AG09319 (cell line): ENCODE results near the gene AP1G1.

DNA sequence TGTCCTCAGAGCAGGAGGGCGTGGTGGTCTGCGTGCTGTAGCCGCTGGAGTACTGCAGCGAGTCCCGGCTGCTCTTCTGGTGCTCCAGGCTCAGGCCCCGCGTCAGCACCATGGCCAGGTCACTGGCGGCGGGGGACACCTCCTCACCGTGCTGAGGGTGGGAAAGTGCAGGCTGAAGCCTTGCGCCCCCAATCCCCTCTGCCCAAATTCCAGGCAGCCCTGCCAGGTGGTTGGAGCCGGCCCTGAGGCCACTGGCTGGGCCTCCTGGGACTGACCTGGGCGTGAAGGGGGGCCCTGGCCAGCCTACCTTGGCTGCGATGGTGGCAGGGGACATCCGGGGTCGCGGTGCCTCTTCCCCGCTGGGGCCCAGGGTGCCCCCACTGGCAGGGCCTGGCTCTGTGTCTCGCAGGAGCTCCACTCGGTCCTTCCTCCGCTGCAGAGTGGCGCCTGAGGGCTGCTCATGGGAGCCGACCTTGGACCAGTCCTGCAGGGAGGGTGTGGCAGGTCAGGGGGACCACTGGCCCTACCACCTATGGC lies 18.3 kb downstream of the IL34 start:
- RRBS = no CpG with 5 or more reads among the region's 23 CpGs

DNA sequence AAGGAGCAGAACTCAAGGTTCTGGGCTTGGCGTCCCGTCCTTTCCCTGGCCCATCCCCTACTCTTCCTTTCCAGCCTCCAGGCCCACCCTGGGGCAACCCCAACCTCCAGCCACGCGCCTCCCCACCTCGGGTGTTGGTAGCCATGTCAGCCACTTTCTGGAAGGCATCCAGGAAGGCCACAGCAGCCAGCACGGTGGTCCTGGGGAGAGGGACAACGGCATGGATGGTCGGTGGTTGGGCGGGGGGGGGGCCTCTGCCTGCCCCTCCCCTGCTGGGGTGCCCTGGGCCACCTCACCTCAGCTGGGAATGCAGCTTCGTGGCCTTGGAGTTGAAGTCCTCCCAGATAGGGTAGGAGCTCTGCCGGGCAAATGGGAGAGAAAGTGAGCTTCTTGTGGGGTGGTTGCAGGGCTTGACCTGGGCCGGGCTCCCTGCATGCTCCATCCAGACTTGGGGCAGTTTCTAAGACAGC lies 5.2 kb downstream of the MTSS2 start:
- RRBS = 69% methylated on average over 2 of the region's 12 CpGs

GRCh38 chr16:70692303-70693067 lies 6.6 kb upstream of the MTSS2 start:
- RRBS = 71% methylated on average over 4 of the region's 19 CpGs

GRCh38 chr16:70696655-70697844 lies 11.2 kb upstream of the MTSS2 start:
- RRBS = 75% methylated on average over 2 of the region's 28 CpGs

DNA sequence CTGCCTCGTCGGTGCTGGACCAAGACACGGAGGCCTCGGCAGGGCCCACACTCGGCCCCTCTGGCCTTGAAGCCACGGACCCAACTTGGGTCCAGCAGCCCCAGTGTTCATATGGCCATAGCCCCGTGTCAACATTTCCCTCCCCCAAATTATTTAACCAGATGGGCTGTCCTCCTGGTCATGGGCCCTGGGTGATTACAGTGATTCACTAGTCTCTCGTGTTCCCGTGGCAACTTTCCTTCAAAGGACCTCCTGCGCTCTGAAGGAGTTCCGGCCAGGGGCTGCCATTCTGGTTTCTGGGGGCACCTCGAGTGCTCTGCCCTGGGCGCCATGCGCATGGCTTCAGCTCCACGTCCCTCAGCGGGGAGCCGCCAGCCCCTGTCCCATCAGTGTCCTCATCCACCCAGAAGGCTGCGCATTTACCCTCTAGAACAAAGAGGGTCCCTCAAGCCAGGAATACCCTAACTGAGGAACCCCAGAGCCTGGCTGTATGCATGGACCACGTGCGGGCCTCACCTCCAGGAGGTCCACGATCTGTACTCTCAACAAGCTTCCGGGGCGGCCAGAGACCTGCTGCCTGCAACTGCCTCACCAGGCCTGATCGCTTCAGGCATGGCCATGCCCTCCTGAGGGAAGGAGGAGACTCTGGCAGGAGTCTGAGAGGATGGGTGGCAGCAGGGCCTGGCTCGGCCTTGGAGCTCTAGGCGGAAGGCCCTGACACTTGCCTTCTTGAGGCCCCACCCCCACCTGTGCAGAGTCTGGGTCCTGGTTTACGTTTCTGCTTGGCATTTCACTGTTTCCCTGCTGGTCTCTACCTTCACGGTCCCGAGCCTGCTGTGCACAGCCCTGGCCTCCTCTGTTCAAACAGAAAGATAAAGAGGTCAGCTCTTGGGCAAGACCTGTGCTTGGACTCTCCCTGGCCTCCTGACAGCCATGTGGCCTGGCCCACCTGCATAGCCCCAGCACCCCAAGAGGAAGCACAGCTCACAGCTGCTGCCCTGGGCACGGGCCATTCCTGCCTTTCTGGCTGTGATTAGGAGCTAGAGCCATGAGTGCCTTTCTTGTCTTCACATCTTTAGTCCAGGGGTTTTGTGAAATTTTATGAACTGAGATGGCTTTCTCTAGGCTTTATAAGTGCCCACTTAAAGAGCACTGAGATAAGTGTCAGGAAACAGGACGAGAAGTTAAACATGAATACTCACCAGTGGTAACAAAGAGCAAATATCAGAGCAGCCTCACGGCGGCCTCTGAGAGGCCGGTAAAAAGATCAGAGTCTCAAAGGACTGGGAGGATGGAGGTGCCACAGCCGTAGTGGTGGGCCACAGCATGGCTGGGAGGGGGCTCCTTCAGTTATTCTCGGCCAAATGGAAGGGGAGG lies 25.3 kb upstream of the MTSS2 start:
- RRBS = no CpG with 5 or more reads among the region's 36 CpGs

GRCh38 chr16:70753186-70753791 lies 47.7 kb downstream of the VAC14 start:
- RRBS = 63% methylated on average over 1 of the region's 9 CpGs

- RRBS = no CpG with 5 or more reads among the region's 1 CpG
These were observed 26.2 kb downstream of the TLE7 start for GRCh38 chr16:71415620-71416090.

DNA sequence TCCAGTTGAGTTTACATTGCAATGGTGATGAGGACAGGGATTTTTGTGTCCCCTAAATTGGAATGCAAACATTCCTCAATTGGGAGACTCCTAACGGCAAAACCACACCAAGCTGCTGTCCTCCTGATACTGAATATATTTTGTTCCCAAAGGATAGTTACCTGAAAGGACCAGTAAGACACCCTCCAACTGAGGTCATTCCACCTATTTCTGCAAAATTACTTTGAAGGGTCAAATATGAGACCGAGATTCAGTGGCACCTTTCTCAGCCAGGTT lies 16.3 kb upstream of the TAT start:
- RRBS = no CpG with 5 or more reads among the region's 2 CpGs

DNA sequence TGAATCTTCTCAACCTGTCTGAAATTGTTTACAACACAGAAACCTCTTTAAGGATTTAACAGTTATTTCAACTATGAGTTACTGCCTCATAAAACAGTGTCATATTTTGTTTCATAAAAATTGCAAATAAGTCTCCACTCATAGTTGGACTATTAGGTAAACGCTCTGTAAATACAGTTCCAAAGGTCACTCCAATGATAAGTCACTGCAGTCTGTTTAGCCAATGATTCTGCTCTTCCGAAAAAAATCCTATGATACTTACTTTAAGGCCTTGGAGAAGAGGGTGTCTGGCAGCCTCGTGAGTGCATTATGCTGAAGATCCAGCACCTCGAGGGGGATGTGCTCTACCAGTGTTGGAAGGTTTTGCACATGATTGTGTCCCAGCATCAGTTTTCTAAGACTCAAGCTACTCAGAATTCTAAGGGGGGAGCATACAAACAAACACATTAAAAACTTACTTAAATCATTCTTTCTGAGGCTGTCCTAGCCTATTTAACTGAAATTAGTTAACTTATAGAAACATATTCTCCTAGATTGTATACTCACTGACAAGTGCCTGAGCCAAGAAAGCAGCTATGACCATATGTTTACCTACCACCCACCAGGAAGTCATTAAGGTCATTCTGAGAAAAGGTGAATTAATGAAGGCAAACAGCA lies 41.1 kb downstream of the MARVELD3 start:
- RRBS = no CpG with 5 or more reads among the region's 4 CpGs

- RRBS = under 1% methylated on average over 14 of the region's 43 CpGs
These were observed 585 bp downstream of the AP1G1 start for GRCh38 chr16:71807918-71808579.

DNA sequence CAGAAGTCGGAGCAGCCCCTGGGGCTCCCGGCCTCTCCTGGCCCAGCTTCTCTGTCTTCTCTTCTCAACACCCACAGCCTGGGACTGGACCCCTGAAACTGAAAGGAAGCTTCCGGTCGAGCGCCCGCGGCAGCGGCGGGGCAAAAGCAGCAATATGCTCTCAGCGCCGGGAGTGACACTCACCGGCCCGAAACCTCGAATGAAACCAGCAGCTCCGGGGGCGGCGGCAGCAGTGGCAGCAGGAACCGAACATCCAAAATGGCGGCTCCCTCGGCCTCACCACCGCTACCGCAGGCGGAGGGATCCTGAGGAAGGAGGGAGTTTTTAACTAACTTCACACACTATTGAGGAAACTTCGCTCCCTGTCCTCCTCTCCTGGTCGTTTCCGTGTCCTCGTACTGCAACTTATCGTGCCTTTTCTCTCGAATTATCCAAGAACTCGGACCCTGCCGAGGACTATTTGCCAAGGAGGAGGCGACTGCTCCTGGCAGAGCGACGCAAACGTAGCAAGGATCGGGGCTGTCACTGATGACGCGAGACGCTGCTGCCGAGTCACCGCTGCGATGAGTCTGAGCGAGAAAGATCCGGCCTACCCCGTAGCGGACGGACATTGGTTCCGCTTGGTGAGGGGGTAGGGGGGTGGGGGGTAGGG lies at the start of gene AP1G1:
Gene AP1G1 (minus strand): TSS at position 255 of the 652 bp plus-strand sequence.
- RRBS = 1% methylated on average over 11 of the region's 48 CpGs

DNA sequence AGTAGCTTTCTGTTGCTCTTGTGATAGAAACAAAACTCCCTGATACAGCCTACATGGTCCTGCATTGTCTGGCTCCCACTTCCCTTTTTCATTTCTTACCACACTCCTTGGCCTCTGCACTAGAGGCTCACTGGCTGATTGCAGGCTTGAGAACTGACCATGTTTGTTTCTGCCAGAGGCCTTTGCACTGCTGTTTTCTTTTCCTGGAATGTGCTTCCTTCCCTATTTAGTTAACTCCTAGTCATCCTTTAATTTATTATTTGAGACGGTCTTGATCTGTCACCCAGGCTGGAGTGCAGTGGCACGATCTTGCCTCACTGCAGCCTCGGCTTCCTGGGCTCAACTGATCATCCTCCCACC lies 23.8 kb downstream of the IST1 start:
- RRBS = no CpG with 5 or more reads among the region's 3 CpGs

- RRBS = no CpG with 5 or more reads among the region's 4 CpGs
These were observed 13.2 kb downstream of the DHODH start for GRCh38 chr16:72021739-72022110.

DNA sequence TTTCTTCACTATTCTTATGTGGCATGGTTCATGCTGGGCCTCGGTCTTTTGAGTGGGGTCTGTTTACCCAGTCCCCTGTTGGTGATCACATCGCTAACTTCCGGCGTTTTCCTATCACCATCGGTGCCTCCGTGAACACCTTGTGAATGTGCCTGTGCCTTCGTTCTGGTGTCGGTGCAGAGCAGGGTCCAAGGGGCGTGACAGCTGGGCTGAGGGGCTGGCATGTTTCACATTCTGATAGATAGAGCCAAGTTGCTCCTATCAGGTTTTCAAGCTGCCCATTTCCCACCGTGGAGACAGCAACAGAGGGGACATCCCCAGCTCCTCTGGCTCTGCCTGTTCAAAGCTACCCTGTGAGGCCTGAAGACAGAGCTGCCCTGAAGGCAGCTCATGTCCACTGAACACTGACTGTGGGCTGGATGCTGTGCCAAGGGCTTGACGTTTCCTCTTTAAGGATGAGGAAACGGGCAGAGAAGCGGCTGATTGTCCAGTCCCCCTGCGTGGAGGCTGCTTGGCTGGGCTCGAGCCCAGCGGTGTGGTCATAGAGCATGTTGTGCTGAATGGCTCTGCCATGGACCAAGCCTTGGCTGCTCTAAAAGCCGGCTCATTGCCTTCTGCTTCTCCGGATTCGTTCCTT lies 17.0 kb downstream of the DHODH start:
- RRBS = no CpG with 5 or more reads among the region's 19 CpGs

GRCh38 chr16:72056083-72056560 lies 1.8 kb downstream of the HP start:
- RRBS = no CpG with 5 or more reads among the region's 10 CpGs

DNA sequence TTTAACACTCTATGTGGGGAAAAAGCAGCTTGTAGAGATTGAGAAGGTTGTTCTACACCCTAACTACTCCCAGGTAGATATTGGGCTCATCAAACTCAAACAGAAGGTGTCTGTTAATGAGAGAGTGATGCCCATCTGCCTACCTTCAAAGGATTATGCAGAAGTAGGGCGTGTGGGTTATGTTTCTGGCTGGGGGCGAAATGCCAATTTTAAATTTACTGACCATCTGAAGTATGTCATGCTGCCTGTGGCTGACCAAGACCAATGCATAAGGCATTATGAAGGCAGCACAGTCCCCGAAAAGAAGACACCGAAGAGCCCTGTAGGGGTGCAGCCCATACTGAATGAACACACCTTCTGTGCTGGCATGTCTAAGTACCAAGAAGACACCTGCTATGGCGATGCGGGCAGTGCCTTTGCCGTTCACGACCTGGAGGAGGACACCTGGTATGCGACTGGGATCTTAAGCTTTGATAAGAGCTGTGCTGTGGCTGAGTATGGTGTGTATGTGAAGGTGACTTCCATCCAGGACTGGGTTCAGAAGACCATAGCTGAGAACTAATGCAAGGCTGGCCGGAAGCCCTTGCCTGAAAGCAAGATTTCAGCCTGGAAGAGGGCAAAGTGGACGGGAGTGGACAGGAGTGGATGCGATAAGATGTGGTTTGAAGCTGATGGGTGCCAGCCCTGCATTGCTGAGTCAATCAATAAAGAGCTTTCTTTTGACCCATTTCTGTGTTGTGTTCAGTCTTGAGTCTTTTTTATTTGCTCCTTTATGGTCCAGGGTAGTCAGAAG lies 2.5 kb upstream of the HPR start:
- RRBS = no CpG with 5 or more reads among the region's 12 CpGs

GRCh38 chr16:72125241-72125620 lies 31.6 kb downstream of the DHX38 start:
- RRBS = no CpG with 5 or more reads among the region's 7 CpGs

DNA sequence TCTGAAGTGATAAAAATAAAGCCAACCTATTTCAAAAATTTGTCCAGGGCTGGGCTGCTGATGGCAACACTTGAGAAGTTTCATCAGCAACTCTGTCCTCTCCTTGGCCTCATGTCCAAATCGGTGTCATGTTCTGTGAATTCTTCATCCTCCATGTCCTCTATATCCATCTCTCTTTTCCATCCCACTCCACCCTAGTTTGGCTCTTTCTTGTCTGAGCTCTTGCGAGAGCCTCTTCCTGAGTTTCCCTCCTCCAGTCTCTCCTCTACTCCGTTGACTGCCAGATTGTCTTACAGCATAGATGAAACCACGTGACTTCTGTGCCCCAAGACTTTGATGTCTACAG lies 52.1 kb upstream of the PMFBP1 start:
- RRBS = no CpG with 5 or more reads among the region's 4 CpGs

DNA sequence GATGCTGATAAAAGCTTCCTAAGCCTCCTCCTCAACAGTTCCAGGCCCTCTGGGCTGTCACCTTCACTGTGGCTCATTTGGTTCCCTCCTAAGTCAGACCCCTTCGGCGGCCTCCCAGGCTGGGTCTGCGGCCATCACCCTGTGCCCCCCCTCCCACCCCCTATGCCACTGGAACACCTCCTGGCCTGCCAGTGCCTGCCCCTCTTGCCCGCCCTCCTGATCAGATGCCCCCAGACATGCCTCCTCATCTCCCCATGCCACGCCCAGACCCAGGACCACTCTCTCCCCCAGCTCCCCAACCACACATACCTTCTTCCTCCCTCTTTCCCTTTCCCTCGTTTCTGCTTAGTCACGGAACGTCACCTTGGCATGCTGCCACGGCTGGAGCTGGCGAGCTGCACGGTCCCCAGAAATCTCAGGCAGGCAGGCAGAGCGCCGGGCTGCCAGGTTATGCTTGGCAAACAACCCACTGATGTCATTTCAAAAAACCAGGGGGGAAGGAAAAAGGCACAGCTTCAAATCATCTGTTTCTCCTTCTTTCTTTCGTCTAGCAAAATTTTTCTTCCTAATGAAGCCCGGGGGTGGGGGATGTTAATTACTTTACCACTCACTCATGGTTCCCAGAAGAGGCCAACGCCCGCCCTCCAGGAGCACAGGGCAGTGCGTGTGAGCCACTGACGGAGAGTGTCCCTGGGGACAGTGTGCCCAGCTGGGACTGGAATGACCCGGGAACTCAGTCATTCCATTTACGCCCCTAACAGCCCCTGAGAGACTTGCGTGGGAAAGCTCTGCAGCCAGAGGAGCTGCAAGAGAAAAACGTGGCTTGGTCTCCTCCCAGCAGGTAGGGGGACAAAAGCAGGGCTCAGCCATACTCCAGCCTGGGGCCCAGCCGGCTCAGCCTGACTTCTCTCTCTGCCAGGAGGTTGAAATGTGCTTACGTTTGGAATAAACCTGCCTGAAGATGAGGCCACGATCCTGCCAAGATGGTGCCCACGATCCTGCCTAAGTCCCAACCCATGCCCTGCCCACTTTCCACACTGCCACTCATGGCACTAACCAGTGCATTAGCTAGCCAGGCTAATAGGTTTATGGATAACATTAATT lies 199.1 kb downstream of the ZFHX3 start:
- RRBS = no CpG with 5 or more reads among the region's 27 CpGs